BJ (cell line): ENCODE results near the genes AMOTL1, SESN3 and MTMR2.

GRCh38 chr11:94536930-94537393 lies 6.8 kb upstream of the FUT4 start:
- CAGE, long polyA plus RNA, result no peak
- RRBS, result no CpG with 5 or more reads among the region's 3 CpGs

- CAGE, long polyA plus RNA, result no peak
- RRBS, result no CpG with 5 or more reads among the region's 1 CpG
These were observed 24.6 kb downstream of the PIWIL4 start for GRCh38 chr11:94591756-94592086.

- CAGE, long polyA plus RNA, result no peak
- RRBS, result no CpG with 5 or more reads among the region's 1 CpG
These were observed 62.6 kb downstream of the PIWIL4 start for GRCh38 chr11:94629795-94630126.

- CAGE, long polyA plus RNA, result no peak
- RRBS, result no CpG with 5 or more reads among the region's 4 CpGs
These were observed 34.4 kb upstream of the AMOTL1 start for GRCh38 chr11:94733681-94734229.

DNA sequence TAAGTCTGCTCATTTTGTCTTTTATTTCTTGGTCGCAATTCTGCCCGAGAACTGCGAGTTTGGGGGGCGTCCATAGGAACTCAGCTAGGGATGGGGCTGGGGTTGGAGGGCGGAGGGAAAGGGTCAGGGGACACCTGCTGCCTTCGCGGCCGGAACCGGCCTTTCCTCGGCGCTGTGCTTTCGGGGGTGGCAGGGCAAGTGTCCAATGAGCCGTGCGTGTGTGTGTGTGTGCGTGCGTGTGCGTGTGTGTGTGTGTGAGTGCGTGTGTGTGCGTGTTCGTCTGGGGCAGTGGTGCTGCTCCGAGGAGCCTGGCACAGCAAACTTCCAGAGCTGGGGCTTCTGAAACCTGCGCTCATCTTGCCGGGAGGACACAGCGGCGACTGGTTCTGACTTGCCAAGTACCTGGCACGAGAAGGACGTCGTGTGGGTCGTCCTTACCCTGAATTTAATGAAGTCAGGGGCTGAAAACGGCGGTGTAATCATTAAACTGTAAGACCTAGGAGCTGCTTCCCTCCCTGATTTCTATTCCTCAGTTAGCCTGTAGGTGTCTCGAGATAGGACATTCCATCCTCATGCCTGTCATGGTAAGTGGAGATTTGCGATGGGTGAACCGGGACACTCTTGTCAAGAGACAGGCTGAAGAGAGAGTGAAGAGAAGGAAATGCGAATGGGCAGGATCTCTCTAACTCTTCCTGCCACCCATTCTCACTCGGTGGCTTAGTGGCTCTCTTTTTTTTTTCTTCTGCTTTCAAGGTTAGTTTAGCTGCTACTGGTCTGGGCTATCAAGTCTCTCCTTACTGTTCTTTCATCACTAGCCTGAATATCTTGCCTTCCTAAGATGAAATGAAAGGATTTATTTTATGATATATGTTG lies 26.9 kb upstream of the AMOTL1 start:
- CAGE, long polyA plus RNA, result no peak
- RRBS, result no CpG with 5 or more reads among the region's 36 CpGs

GRCh38 chr11:94747137-94748127 lies 20.7 kb upstream of the AMOTL1 start:
- CAGE, long polyA plus RNA, result no peak
- RRBS, result no CpG with 5 or more reads among the region's 4 CpGs

GRCh38 chr11:94762914-94763274 lies 5.3 kb upstream of the AMOTL1 start:
- CAGE, long polyA plus RNA, result no peak
- RRBS, result no CpG with 5 or more reads among the region's 3 CpGs

DNA sequence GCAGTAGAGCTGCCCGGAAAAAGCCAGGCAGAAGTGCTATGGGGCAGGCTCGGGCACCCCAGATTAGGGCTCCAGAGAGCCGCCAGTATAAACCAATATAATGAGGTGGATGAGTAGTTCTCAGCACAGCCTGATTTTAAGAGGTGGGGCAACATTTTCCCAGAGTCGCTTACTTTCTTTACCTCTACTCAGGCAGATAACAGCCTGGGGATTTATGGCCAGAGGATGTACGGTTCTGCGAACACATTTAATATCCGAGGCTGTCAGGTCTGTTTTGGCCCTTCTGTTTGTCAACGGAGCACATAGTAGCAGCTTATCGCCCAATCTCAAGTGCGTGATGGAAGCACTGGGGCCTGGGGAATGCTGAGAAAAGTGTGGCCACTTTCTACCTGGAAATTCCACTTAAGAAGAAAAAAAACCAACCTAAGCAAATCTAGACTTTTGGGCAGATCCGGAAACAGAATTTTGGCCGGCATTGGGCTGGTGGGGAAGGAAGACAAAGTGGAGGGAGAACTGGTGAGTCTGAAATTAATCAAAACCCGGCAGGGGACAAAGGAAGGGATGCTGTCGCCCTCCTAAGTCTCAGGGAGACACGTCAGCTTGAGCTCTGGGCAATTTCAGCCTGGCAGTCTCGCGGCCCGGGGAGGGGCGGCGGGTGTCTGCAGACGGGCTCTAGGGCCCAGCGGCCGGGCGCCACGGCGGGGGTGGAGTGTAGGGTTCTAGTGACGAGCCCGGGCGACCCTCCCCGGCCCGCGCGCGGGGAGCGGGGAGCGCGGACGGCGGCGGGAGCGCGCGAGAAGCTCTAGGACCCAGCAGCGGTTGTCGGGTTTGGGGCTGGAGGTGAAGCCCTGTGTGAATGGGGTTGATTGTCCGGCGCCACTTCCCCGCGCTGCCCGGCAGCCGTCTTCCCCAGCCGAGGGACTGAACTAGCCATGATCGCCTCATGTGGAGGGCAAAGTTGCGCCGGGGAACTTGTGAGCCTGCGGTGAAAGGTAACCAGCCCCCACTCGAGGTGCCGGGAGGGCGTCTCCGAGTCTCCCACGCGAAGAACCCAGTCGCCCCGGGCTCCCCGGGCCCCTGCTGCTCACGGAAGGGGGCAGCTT lies at the start of gene AMOTL1:
TSS of gene AMOTL1 (plus strand) at position 788 of the 1,103 bp plus-strand sequence.
- CAGE, long polyA plus RNA, result start-site peak on the plus strand centred at position 811 of the sequence, 59 bp wide, 285 and 153 reads in 2 replicates
- RRBS, result 2% methylated on average over 33 of the region's 66 CpGs

- CAGE, long polyA plus RNA, result no peak
- RRBS, result 1% methylated on average over 16 of the region's 57 CpGs
These were observed 611 bp downstream of the AMOTL1 start for GRCh38 chr11:94768672-94769262.

DNA sequence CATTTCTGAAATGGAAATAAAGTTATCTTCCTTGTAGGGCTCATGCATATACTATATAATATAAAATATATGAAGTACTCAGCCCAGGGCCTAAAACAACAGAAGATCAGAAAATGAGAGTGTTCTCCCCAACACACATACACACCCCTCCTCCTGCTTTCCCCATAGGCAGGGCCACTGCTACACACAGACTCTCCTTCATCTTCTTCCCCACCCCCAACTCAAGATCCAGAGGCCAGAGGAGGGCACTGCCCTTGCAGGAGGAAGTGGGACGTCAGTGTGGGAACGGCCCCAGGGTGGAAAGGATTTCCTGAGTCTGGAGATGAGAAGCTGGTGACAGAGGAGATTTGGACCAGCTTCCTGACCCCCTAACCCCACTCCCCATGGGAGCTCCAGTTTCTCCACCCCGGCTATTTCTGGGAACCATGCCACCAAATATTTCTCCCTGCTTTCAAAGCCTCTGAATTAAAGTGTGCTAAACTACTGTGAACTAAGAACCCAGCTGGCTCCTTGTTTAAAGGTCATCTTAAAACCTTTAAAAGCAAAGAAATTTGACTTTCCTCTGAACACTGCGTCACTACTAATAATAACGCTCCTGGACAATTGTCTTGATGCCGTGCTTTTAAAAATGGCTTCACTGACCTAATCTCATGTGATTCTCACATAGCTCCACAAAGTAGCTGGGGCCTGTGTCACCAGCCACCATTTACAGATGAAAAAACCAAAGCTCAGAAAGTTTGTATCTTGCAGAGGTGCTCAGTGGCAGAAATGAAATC lies 46.6 kb downstream of the CWC15 start:
- CAGE, long polyA plus RNA, result no peak
- RRBS, result no CpG with 5 or more reads among the region's 6 CpGs

DNA sequence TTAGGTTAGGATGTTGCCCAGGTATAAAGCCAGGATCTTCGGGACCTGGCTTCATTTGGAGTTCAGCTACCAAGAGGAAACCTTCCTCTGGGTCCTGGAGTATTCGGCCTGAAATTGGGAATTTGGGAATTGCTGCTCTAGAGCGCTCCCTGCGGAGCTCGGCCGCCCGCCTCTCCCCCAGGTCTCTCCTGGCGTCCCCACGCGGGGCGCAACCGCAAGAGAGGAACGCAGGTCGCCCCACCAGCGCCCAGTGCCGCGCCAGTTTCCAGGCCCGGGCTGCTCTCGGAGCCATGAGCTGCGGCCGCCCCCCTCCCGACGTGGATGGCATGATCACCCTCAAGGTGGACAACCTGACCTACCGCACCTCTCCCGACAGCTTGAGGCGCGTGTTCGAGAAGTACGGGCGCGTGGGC lies 12.2 kb downstream of the KDM4E start:
- CAGE, long polyA plus RNA, result no peak
- RRBS, result no CpG with 5 or more reads among the region's 31 CpGs

- CAGE, long polyA plus RNA, result no peak
- RRBS, result 2% methylated on average over 18 of the region's 66 CpGs
These were observed at the start of gene SESN3 for GRCh38 chr11:95230870-95231522. TSS of gene SESN3 (minus strand) at chr11:95231202.

GRCh38 chr11:95299459-95299861 lies 68.5 kb upstream of the SESN3 start:
- CAGE, long polyA plus RNA, result no peak
- RRBS, result no CpG with 5 or more reads among the region's 7 CpGs

DNA sequence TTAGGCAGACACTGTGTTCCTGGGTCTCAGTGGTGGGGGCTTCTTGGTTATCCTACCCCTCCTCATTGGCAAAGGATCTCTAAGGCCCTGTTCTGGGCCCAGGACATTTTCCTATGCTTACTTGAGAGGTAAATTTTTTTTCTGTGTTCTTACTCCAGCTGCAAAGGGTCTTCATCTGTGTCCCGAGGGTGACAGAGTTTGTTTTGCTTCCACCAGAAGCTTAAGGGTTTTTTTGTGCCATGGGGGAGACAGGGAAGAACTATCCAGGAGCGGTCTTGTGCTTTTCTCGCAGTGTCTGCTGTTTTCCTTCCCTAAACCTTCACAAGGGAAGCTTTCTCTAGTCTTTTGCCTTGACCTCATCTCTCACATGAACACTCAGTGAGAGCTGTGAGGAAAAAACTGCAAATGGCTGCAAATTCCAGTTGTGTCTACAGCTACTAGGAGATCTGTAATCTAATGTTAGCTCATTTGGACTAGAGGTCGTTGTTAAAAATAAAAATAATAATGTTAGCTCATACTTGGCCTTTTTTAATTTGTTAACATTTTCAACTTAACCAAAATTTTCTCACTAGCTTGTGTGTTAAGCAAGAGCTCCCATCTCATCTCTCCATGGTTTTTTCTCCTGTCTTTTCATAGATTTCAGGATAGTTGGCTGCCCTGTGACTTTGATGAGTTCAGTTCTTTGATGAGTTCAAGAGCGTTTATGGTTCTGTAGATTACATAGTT lies 264.7 kb upstream of the SESN3 start:
- CAGE, long polyA plus RNA, result no peak
- RRBS, result no CpG with 5 or more reads among the region's 5 CpGs

DNA sequence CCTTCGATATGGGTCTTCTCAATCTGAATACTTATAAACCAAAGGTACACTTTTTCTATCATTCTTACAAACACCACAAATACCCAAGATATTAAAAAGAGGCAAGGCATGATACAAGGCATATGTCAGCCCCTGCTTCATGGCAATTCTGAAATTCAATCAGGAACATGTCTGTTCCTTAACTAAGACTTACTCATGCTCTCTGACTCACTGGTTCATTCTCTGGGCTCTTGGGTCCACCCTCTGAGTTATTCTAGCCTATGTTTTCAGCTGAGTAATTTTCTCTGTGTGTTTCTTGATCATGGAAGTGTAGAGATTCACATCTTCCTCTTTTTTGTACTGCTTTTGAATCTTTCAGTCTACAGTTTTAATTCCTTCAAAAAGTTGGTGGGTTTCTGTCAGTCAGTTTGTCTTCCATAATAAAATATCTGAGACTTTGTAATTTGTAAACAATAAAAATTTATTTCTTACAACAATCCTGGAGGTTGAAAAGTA lies 211.8 kb downstream of the FAM76B start:
- CAGE, long polyA plus RNA, result no peak
- RRBS, result no CpG with 5 or more reads among the region's 1 CpG

DNA sequence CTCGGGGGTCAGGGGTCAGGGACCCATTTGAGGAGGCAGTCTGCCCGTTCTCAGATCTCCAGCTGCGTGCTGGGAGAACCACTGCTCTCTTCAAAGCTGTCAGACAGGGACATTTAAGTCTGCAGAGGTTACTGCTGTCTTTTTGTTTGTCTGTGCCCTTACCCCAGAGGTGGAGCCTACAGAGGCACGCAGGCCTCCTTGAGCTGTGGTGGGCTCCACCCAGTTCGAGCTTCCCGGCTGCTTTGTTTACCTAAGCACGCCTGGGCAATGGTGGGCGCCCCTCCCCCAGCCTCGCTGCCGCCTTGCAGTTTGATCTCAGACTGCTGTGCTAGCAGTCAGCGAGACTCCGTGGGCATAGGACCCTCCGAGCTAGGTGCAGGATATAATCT lies 158.0 kb downstream of the FAM76B start:
- CAGE, long polyA plus RNA, result no peak
- RRBS, result no CpG with 5 or more reads among the region's 13 CpGs

- CAGE, long polyA plus RNA, result no peak
- RRBS, result no CpG with 5 or more reads among the region's 1 CpG
These were observed 107.3 kb downstream of the FAM76B start for GRCh38 chr11:95682353-95682692.

- CAGE, long polyA plus RNA, result no peak
- RRBS, result no CpG with 5 or more reads among the region's 16 CpGs
These were observed 48.5 kb downstream of the MTMR2 start for GRCh38 chr11:95875114-95876161.

DNA sequence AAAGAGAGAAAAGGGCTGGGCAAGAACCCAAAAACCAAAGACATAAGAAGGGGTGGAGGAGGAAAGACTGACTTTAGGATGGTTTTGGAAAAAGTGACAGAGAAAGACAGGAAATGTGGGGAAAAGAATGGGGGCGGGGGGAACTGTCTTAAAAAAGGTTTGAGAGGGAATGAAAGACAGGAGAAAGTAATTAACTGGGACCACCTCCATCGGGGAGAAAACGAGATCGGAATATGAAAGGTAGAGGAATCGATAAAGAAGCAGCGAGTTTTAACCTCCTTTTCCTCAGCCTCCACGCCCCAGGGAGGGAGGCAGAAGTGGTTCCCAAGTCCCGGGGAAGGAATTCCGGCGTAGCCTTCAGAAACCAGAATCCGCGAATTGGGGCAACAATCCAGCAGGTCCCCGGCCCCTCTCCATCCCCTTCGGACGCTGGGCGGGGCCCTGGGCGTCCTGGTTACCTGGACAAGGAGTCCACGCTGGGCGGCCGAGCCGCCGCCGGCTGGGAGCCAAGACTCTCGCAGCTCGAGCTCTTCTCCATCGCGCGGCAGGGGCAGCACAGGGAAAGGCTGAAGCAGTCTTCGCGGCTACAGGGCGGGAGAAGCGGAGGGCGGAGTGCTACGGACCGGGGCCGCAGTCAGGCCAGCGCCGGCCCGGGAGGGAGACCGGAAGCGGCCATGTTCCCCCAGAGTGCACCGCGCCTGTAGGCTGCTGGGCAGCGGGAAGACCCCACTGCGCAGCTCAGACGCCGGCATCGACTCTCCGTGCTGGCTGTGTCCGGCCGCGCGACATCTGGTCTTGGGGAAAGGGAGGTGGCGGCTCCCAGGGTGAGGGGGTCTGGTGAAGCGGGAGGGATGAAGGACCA lies at the start of gene MTMR2:
TSS of gene MTMR2 (minus strand) at position 691 of the 862 bp plus-strand sequence.
- CAGE, long polyA plus RNA, result no peak
- RRBS, result 2% methylated on average over 22 of the region's 55 CpGs

GRCh38 chr11:96011850-96012790 lies 88.2 kb upstream of the MTMR2 start:
- CAGE, long polyA plus RNA, result no peak
- RRBS, result no CpG with 5 or more reads among the region's 9 CpGs